ENCODE data around the genes ESRP2 and PLA2G15.

- PRO-cap = bidirectional peak, plus-strand start at chr16:67993729, minus-strand start at chr16:67993638
- RAMPAGE, long total RNA, 5 experiments = no peak in any of the 5 experiments
- RRBS = no CpG with 5 or more reads among the region's 41 CpGs
Measured at GRCh38 chr16:67993214-67994180, 5.8 kb downstream of the DPEP2 start.

DNA sequence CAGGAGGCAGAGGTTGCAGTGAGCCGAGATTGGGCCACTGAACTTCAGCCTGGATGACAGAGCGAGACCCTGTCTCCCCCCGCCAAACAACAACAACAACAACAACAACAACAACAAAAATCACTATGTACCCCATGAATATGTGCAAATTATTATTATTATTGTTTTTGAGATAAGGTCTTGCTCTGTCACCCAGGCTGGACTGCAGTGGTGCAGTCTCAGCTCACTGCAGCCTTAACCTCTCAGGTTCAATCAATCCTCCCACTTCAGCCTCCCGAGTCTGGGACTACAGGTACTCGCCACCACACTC is 3.4 kb downstream of the DPEP2 start:
- PRO-cap = no peak
- RAMPAGE, long total RNA, 5 experiments = no peak in any of the 5 experiments
- RRBS = no CpG with 5 or more reads among the region's 5 CpGs

GRCh38 chr16:68231312-68232219 is 4.4 kb downstream of the ESRP2 start:
- PRO-cap = no peak
- RAMPAGE, long total RNA, 5 experiments = start-site peak on the minus strand in 1 of 5 experiments, at chr16:68231529-68231939 at its widest, 14 to 23 reads per replicate
- RRBS = 100% methylated on average over 1 of the region's 30 CpGs

- PRO-cap = no peak
- RAMPAGE, long total RNA, 5 experiments = start-site peak on the minus strand in 2 of 5 experiments, at chr16:68232408-68232832 at its widest, 6 to 24 reads per replicate
- RRBS = no CpG with 5 or more reads among the region's 21 CpGs
Measured at GRCh38 chr16:68232220-68232897, 3.6 kb downstream of the ESRP2 start.

- PRO-cap = bidirectional peak, plus-strand start at chr16:68235644, minus-strand start at chr16:68235580; bidirectional peak, plus-strand start at chr16:68236321, minus-strand start at chr16:68236122
- RAMPAGE, long total RNA, 5 experiments = start-site peak on the minus strand in 1 of 5 experiments, at chr16:68235743-68236193 at its widest, 9 to 31 reads per replicate
- RRBS = 6% methylated on average over 24 of the region's 97 CpGs
Measured at GRCh38 chr16:68235435-68236248, at the start of gene ESRP2. Gene ESRP2, minus strand, starts transcription at chr16:68236127.

GRCh38 chr16:68245025-68245640 is at the start of gene PLA2G15:
Gene PLA2G15, plus strand, starts transcription at chr16:68245373.
- PRO-cap = bidirectional peak, plus-strand start at chr16:68245373, minus-strand start at chr16:68245176; bidirectional peak, plus-strand start at chr16:68245581, minus-strand start at chr16:68245488
- RAMPAGE, long total RNA, 5 experiments = start-site peak on the plus strand in 3 of 5 experiments, at chr16:68244823-68245389 at its widest, 13 to 45 reads per replicate; start-site peak on the minus strand in 1 of 5 experiments, at chr16:68245170-68245185 at its widest, 21 reads per replicate
- RRBS = 1% methylated on average over 32 of the region's 61 CpGs

DNA sequence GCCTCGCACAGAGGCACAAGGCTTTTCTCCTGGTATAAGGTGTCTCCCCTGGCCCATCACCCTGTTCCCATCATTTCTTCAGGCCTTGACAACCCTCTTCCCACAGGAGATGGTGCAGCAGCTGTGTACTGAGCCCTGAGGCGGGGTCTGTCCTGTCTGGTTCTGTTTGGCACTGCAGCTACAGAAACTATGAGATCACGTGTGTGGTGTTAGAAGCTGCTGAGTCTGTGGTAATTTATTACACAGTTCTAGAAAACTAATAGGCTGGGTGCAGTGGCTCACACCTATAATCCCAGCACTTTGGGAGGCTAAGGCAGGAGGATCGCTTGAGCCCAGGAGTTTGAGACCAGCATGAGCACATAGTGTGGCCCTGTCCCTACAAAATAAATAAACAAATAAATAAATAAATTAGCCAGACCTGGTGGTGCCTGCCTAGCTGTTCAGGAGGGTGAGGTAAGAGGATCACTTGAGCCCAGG is 7.3 kb downstream of the PLA2G15 start:
- PRO-cap = no peak
- RAMPAGE, long total RNA, 5 experiments = no peak in any of the 5 experiments
- RRBS = no CpG with 5 or more reads among the region's 4 CpGs

- PRO-cap = no peak
- RAMPAGE, long total RNA, 5 experiments = no peak in any of the 5 experiments
- RRBS = 52% methylated on average over 2 of the region's 2 CpGs
Measured at GRCh38 chr16:68267653-68268119, 3.4 kb downstream of the SLC7A6 start.

- PRO-cap = no peak
- RAMPAGE, long total RNA, 5 experiments = start-site peak on the plus strand in 2 of 5 experiments, at chr16:68275628-68276782 at its widest, 8 to 10 reads per replicate
- RRBS = no CpG with 5 or more reads among the region's 8 CpGs
Measured at GRCh38 chr16:68275555-68276632, 11.6 kb downstream of the SLC7A6 start.

GRCh38 chr16:68302392-68302983 is 8.3 kb downstream of the SLC7A6OS start:
- PRO-cap = no peak
- RAMPAGE, long total RNA, 5 experiments = start-site peak on the minus strand in 1 of 5 experiments, at chr16:68302384-68302704 at its widest, 16 reads per replicate
- RRBS = no CpG with 5 or more reads among the region's 7 CpGs

DNA sequence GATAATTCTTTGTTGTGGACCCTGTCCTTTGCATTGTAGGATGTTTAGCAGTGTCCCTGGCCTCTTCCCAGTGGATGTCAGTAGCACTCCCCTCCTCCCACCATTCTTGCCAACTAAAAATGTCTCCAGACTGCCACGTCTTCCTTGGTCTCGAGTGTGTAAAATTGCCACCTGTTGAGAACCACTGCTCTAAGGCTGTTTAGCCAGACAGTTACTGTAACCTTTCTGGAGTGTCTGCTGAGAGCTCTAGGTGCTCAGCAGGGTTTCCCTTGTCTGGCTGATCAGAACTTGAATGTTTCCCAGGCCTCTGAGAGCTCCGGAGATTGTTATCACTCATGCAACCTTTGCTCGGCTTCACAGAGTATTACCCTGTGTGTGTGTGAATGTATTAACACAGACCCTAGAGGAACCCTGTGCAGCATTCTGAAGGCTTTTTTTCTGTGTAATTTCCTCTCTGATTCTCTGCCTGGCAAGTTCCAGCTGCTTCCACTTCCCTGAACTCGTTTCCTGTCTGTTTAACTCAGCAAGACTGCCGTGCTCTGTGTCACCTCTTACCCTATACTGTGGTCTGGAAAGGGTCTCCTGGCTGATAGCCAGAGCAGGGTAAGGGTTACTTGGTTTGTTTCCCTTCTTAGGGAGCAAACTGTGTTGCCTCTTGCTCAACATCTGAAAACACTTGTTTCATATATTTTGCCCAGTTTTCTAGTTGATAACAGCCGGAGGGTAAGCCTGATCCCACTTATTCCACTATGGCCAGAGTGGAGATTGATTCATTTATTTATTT is 21.6 kb downstream of the PRMT7 start:
- PRO-cap = no peak
- RAMPAGE, long total RNA, 5 experiments = no peak in any of the 5 experiments
- RRBS = no CpG with 5 or more reads among the region's 7 CpGs

- PRO-cap = no peak
- RAMPAGE, long total RNA, 5 experiments = start-site peak on the minus strand in 2 of 5 experiments, at chr16:68361118-68361350 at its widest, 6 to 33 reads per replicate
- RRBS = 65% methylated on average over 14 of the region's 30 CpGs
Measured at GRCh38 chr16:68360923-68361763, 50.3 kb downstream of the PRMT7 start.

DNA sequence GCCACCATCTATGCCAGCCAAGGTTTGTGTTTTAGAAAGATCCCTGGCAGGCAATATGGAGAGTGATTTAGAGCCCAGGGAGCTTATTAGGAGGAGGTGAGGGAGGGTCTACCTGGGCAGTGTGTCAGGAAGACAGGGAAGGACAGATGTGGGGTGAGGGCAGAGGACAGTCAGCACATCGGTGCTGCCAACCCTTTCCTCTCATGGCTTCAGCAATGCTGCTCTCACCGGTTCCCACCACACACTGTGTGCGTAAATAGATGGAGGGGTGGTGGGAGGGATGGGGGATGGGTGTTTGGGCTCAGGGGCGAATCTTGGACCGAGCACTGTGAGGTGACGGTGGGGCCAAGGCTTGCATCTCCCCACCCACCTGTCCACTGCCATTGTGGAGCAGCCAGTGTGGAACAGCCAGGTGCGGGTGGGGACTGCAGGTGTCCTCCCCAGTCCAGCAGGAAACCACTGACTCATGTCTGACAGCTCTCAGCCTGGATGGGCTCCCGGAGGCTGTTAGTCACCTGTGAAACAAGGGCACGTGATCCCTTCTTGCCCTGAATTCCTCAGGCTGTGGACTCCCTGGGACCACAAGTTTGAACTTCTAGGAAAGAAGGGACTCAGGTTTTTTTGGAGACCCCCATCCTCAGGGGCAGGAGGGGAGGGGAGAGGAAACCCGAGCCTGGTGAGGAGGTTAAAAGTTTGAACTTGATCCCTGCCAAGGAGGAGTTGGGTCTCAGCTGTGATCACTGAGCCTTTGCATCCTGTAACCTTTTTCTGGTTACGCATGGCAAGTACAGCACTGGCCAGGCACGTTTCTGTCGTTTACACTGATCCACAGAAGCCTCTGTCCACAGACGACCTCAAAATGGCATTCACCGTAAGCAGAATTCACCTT is 42.7 kb upstream of the SMPD3 start:
- PRO-cap = bidirectional peak, plus-strand start at position 510 of the sequence, minus-strand start at position 461 of the sequence
- RAMPAGE, long total RNA, 5 experiments = start-site peak on the plus strand in 1 of 5 experiments, centred at position 568 of the sequence, 18 reads per replicate
- RRBS = no CpG with 5 or more reads among the region's 15 CpGs

DNA sequence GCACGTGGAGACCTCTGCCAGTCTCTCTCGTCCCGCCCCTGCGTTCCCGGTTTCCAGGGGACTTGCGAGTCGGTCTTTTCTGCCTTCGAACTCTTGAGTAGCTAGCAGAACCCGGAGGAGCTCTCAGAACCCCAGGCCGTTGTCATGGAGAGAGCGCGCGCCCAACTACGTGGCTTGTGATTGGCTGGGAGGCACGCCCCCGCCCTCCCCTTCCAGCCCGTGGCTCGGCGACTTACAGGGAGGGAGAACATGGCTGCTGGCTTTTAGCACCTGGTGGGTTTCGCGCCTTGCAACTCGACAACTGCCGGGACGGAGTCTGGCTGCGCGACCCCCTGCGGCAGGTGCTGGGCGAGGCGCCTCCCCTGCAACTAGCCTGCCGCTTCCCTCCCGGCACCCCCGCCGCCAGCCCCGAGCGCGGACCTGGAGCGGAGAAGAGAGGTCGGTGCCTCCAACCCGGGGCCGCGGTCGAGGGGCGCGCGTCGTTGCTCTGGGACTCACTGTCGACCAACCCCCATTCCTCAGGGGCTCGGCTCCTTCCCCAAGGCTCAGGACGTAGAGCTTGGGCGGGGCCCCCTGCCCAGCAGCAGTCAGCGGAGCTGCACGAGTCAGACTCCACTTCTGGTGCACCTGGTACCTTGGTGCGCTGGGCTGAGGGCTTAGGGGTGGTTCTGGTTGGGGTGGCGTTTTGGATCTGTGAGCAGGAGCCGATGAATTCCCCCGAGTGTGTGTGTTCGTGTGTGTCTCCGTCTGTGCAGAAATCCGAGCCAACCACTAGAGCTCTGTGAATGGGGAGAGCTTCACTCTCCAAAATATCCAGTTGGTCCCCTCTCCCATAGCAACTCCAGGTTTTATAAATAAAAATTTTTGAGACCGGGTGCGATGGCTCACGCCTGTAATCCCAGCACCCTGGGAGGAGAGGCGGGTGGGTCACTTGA is 8.9 kb upstream of the ZFP90 start:
- PRO-cap = bidirectional peak, plus-strand start at position 227 of the sequence, minus-strand start at position 95 of the sequence
- RAMPAGE, long total RNA, 5 experiments = start-site peak on the plus strand in 2 of 5 experiments, centred at position 225 of the sequence, 42 to 66 reads per replicate
- RRBS = 2% methylated on average over 24 of the region's 63 CpGs

DNA sequence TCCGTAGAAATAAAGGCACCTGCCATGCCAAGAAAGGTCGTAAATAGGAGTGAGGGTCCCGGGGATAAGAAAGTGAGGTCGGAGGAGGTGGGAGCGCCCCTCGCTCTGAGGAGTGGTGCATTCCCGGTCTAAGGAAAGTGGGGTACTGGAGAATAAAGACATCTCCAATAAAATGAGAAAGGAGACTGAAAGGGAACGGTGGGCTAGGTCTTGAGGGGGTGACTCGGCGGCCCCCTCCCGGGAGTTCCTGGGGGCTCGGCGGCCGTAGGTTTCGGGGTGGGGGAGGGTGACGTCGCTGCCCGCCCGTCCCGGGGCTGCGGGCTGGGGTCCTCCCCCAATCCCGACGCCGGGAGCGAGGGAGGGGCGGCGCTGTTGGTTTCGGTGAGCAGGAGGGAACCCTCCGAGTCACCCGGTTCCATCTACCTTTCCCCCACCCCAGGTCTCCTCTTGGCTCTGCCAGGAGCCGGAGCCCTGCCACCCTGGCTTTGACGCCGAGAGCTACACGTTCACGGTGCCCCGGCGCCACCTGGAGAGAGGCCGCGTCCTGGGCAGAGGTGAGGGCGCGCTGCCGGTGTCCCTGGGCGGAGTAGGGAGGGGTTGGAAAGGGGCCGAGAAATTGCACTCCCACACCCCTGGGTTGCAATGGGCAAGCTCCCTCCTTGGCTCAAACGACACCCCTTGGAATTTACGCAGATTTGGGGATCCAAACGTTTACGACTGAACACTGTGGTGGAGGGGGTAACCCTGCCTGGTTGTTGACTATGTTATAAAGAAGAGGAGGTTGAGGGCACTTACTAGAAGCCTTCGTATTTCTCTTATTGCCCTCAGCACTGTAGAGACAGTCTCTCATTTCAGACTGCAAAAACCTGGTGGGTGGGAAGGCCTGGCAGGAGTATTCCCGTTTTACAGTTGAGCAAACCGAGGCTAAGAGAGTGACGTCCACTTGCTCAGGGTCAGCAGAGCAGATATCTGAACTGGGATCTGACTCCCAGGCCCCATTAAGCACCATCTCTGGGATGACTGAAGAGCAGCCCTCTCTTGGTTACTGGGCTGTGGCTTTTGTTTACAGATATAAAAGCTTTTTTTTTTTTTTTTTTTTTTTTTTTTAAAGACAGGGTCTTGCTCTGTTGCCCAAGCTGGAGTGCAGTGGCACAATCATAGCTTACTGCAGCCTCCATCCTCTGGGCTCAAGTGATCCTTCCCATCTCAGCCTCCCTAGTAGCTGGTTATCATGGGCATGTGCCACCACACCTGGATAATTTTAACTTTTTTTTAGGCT is 1.2 kb downstream of the CDH1 start:
- PRO-cap = bidirectional peak, plus-strand start at position 544 of the sequence, minus-strand start at position 487 of the sequence
- RAMPAGE, long total RNA, 5 experiments = no peak in any of the 5 experiments
- RRBS = 8% methylated on average over 39 of the region's 52 CpGs

- PRO-cap = no peak
- RAMPAGE, long total RNA, 5 experiments = start-site peak on the plus strand in 3 of 5 experiments, at chr16:68823334-68823566 at its widest, 13 to 194 reads per replicate
- RRBS = no CpG with 5 or more reads among the region's 6 CpGs
Measured at GRCh38 chr16:68823159-68824005, 19.9 kb upstream of the TANGO6 start.

- PRO-cap = no peak
- RAMPAGE, long total RNA, 5 experiments = no peak in any of the 5 experiments
- RRBS = no CpG with 5 or more reads among the region's 4 CpGs
Measured at GRCh38 chr16:68891286-68891626, 47.9 kb downstream of the TANGO6 start.

DNA sequence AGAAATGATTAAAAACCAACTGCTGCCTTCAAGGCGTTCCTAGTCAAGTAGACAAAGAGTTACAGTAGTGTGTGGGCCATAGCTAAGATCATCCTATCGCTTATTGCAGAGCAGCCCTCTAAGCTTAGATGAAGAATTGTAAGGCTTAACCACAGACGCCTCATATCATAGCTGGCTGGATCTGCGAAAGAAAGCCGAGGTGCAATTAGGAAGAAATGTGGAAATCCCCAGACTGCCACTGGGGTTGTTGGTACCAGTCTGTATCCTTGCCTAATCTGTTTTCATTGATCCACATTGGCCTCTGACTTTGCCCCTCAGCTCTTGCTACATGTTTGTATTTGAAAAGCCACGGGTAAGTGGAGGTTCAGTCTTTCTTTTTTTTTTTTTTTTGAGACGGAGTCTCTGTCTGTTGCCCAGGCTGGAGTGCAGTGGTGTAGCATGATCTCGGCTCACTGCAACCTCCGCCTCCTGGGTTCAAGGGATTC is 48.8 kb downstream of the TANGO6 start:
- PRO-cap = no peak
- RAMPAGE, long total RNA, 5 experiments = no peak in any of the 5 experiments
- RRBS = no CpG with 5 or more reads among the region's 9 CpGs

DNA sequence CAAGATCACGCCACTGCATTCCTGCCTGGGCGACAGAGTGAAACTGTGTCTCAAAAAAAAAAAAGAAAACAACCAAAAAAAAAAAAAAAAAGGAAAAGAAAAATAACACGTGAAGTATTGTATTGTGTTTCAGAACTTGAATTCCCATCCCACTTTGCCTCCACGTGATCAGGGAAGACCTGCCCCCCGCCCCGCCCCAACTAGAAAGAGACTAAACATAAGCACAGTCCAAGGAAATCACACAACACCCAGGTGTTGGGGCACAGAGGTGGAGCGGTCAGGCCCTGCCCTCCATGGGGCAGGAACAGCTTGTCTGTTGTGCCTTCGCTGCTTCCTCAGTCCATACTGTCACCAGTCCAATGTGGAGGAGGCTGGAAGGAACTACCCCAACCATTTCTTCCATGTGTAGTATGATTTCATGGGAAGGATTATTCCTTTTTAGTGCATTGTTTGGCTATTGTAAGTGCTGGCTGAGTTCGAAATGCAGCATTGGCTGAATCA is 50.4 kb downstream of the TANGO6 start:
- PRO-cap = no peak
- RAMPAGE, long total RNA, 5 experiments = no peak in any of the 5 experiments
- RRBS = no CpG with 5 or more reads among the region's 9 CpGs

GRCh38 chr16:68985746-68986436 is 119.6 kb upstream of the HAS3 start:
- PRO-cap = no peak
- RAMPAGE, long total RNA, 5 experiments = no peak in any of the 5 experiments
- RRBS = no CpG with 5 or more reads among the region's 6 CpGs

Measured in stomach (tissue), 7 donors.